A673 (cell line): ENCODE measurements around a stretch of chr10.

DNA sequence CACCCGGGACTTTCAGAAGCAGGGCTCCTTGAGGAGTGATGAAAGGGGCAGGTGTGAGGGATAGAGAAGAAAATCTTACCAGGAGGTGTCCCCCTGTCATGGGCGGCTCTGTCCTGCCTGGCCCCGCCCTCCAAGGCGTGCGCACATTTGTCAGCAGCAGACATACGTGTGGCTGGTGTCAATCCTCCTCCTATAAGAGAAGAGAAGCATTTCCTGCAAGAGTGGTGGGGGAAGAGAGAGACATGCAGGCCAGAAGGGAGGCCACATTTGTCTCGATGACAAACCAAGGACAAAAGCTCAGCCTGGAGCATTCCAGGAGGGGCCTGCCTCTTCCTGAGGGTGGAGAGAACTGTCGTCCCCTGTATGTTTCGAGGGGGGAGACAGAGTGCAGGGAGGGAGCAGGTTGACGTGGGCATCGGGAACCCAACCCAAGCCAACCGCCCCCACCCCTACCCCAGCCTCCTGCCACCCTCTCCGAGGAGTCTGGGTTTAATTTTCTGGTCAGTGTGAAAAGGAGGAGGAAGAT is 47.5 kb upstream of the COMTD1 start:
- PRO-cap: no peak

- PRO-cap: no peak
Observed at GRCh38 chr10:75404753-75405905, 3.6 kb upstream of the ZNF503 start.

DNA sequence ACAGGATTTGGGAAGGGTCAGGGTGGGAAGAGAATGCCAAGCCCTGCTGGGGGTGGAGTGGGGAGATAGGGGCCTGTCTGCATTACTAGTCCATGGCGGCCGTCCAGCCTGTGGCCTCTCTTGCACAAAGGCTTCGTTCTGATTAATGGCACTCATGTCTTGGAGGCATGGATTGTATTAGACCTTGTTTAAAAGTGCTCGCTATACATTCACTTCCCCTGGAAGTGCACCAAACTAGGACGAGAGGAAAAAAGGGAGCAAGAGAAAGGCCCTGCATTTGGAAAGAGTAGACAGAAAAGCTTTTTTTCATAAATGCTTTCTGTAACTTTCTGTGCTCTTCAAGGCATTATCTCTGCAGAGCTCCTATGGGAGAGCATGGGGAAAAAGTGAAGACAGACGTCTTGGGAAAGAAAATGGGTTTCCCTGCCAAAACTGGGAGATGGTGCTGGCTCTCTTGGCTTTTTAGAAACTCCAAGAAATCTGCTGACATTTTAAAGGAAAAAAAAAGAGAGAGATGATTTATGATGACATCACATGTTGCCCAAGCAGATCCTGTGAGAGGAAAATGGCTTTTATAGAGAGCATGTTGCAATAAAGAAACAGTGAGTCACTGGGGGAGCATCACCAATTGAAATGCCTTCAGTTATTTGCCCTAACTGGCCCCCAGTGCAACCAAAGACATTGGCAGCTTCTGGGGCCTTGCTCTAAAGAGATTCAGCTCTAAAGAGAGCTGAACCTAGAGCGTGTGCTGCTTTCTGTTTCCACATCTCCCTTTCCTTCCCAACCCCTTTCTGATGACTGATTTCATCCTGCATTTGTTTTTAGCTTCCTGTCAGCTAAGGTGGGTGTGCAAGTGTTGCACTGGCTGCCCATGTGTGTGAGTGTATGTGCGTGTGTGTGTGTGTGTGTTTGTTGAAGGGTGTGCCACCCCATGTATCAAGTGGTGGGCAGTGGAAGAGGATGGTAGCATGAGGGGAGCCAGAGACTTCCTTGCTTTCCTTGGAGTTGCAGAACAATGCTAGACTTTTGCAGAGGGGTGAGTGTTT is 37.6 kb downstream of the LRMDA start:
- PRO-cap: no peak

GRCh38 chr10:75495413-75496266 is 64.2 kb downstream of the LRMDA start:
- PRO-cap: no peak

- PRO-cap: no peak
Observed at GRCh38 chr10:75590019-75590523, 158.6 kb downstream of the LRMDA start.

DNA sequence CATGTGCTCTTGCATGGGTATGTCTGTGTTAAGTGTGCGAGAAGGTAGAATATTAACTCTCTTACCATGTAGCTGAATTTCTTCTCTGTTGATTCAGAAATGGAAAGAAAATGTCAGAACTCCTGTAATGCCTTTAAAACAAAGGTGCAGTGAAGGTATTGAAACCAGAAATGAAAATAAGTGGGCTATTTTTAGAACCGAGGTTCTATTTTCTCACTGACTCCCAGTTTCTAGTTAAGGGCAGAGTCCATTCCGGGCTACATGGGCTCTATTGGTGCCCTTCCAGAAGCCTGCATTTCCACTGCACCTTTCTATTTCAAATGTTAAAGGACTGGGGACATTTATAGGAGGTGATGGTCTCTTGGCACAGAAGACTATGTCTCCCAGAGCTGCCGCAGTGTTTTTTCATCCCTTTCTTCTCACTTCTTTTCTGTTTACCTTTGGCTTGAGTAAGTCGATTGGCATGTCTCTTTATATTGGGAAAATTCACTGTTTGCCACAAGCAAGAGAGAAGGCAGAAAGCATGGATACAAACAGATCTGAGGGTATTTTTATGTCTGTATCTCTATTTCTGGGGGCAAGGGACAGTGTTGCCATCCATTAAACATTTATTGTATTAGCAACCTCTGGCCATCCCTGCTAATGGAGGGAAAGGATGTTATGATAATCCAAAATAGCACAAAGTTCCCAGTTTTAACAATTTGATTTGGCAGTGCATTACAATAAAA is 175.0 kb downstream of the LRMDA start:
- PRO-cap: no peak

GRCh38 chr10:75842979-75843717 is 411.7 kb downstream of the LRMDA start:
- PRO-cap: no peak

DNA sequence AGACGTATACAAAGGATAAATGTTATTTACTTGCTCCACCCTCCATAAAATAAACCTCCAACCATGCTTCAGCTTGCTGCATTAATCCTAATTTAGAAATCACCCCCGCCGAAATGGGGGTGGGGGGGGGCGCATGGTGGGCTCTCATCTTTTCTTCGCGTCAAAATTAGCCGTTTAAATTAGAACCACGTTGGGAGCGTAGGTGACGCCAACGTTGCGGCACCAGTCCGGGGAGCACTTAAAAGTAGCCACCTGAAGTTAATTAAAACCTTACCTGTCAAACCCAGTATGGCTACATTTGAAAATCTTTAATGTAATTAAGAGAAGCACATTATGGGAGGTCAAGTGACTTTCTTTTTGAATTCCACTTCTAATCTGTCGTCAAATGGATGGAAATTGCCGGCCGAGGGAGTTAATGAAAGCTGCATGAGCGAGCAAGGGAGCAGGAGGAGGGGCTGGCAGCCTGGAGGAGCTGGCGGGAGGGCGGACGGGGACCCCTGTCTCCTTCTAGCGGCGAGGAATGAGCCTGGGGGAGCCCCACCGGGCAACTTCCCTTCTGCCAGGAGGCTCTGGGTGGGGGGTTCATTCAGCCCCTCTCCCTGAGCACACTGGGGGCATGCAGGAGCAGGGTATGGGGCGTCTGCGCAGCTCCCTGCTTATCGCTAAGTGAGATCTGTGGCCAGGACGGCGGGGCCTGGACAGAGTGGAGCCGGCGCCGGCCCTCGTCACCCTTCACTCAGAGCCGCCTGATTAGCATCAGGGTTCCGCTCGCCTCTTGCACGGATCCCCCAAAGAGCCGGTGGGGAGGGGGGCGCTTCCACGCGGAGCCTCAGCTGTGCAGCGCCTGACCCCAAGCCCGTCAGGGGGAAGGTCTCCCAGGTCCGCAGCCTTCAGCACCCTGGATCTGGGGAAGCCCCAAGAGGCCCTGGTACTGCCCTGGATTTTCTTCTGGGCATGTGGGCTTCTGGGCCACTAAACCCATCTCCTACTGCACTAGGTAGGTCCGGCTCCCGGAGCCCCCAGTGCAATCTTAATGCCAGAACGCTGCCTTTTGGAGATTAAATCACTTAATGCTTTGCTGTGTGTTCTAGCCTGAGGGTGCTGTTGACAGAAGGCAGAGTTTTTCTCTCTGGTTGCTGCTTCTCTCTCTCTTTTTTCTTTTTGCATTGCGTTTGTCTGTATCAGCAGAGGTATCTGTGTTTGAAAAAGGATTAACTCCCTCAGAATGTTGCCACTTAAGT is 680.7 kb downstream of the LRMDA start:
- PRO-cap: no peak

GRCh38 chr10:76302997-76303531 is 871.6 kb downstream of the LRMDA start:
- PRO-cap: no peak

DNA sequence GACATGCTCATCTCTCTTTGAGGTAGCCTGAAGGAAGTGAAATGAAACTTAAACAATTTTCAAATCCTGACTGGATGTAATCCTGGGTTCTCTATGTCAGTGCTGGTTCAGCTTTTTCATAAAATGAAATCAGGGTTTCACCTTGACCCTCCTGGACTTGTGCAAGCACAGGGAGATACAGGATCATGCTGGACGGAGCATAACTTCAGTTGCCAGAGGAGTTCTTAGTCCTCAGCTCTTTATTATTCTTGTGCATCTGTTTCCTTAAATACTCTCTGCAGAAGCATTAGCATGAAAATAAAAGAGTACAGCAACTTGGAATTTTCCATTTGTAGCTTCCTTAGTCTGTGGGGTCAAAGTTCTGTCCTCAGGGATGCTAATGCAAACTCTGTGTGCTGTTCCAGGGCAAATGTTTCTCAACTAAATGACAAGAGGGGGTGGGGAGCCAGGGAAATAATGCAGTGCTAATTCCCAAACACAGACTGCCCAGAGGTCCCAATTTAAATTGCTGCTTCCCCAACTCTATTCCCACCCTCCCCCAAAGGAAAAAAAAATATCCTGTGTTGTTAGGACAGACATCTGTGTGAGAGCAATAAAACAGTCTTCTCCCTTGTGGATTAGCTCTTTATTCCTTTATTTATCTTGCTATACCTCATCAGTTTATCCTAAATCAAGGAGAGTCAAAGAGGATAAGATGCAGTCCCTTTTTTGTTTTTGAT is 904.9 kb downstream of the LRMDA start:
- PRO-cap: no peak

DNA sequence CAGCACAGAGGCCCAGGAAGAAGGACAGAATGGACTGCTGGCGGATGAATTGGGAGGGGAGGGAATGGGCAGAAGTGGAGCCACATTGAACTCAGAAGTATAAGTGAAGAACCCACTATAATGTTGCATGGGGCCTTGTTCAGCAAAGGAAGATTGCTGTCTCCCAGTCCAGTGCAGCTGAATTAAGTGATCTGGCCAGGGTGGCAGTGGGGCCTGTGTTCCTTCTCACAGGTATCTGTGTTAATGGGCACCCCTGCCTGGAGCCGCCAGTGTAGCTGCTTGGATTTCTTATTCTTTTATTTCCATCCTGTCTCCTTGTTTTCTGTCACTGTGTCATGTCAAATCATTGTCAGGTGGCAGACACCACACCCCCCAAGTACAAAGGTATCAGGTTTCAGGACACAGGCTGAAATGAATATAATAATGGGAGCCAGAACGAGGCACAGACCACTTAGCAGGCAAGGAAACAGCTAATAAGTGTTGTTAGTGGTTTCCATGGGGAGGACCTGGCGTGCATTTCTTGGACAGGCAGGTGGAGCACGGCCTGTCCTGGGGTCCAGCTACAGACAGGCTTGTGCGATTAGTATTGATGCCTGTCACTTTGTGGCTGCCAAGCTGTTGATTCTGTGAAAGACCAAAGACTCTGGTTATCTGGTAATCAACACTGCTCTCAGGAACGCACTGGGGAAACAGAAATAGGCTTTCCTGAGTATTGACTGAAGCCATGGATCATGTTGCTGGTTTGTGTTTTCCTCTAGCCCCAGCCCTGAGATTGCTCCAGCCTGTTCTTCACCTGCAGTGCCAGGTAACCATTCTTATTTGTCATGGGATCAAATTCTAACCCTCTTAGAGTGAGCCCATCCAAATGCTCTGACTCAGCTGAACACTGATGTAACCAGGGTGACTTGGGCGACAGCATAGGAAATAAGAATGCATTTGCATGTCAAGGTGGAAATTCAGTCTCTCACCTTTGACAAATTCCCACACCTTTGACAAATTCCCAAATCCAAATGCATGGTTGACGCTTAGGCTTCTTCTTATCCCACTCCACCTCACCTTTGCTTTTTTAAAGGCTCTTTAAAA is 1001.9 kb downstream of the LRMDA start:
- PRO-cap: no peak

GRCh38 chr10:77387476-77387845 is 250.1 kb downstream of the KCNMA1 start:
- PRO-cap: no peak

- PRO-cap: no peak
Observed at GRCh38 chr10:77417783-77418607, 219.6 kb downstream of the KCNMA1 start.

- PRO-cap: no peak
Observed at GRCh38 chr10:77478059-77478624, 159.5 kb downstream of the KCNMA1 start.

- PRO-cap: no peak
Observed at GRCh38 chr10:77502056-77502843, 135.4 kb downstream of the KCNMA1 start.

GRCh38 chr10:77553636-77553949 is 84.0 kb downstream of the KCNMA1 start:
- PRO-cap: no peak

GRCh38 chr10:77589340-77590389 is 47.9 kb downstream of the KCNMA1 start:
- PRO-cap: no peak

DNA sequence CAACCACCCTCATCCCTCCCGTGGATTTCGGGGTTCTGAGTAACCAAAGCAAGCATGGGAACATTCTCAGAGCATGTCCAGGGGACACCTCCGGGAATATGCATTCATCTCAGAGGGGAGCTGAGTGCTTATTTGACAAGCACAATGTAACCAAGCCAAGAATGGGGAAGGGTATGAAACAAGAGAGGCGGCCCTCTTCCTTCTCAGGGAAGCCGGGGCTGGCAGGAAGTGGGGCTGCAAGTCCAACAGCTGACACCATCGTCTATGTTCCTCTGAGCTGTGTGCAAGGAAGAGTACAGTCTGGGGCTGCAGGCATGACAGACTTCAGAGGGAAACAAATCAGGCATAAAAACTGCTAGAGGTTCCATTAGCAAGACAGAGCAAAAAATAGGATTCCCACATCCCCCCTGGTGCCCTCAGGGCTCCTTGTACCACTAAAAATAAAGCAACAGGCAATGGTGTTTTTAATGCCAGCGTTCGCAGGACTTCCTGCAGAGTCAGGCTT is 34.8 kb downstream of the KCNMA1 start:
- PRO-cap: no peak

- PRO-cap: no peak
Observed at GRCh38 chr10:77807630-77808155, 118.9 kb downstream of the DLG5 start.

GRCh38 chr10:77833686-77834208 is 92.8 kb downstream of the DLG5 start:
- PRO-cap: no peak